Transverse colon (tissue), 4 donors: ENCODE measurements around a stretch of chr7.

GRCh38 chr7:36126767-36127068, 26.3 kb upstream of the EEPD1 start:
- PRO-cap = no peak
- RAMPAGE, long total RNA, 4 experiments = no peak in any of the 4 experiments

GRCh38 chr7:36129024-36129695, 23.9 kb upstream of the EEPD1 start:
- PRO-cap = no peak
- RAMPAGE, long total RNA, 4 experiments = no peak in any of the 4 experiments

- PRO-cap = no peak
- RAMPAGE, long total RNA, 4 experiments = no peak in any of the 4 experiments
Measured at GRCh38 chr7:36157557-36158109, 4.6 kb downstream of the EEPD1 start.

DNA sequence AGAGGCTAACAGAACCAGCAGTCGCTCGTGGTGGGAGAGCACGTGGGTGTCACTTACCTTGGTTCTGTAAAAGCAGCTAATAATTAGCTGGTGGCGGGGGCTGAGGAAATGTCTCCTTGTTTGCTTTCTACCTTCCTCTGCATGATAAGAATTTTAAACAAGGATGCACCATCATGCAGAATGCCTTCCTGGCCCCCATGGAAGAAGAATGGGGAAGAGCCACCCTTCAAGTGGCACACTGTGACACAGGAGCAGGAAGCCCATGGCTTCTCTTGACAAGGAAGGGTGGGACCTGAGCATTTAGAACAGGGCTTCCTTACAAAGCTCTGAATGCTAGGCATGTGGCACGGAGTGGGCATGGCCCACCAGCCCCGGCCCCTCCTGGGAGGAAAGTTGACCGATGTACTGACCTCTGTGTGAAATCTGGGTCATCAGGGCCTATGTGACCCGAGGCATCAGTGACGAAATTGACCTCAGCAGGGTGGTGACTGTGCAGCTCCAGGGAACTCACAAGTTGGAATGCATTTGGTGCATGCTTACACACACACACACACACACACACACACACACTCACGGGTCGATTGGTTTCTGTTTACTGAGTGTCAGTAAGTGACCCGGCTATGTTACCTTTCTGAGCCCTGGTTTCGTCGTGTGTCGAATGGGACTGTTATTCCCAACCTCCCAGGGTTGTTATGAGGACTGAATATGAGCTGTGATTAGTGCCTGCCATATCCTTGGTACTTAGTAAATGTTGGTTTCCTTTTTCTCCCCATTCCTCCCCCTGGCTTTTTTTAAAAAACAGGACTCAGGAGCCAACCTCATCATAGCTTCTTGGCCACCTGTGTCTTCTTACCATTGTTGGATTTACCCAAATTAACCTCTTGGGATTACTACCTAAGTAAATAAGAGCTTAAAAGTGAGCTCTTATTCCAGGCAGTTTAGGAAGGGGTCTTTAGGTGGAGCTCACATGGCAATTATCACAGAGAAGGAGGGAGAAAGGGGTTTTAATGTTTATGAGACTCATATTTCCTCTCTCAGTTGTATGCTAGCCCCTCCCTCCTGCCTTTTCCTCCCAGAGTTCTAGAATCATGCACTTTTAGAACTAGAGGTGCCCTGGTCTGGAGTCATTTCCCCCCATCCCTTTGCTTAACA, 94.1 kb downstream of the MATCAP2 start:
- PRO-cap = no peak
- RAMPAGE, long total RNA, 4 experiments = no peak in any of the 4 experiments

- PRO-cap = no peak
- RAMPAGE, long total RNA, 4 experiments = no peak in any of the 4 experiments
Measured at GRCh38 chr7:36506801-36507089, 117.1 kb downstream of the ANLN start.

DNA sequence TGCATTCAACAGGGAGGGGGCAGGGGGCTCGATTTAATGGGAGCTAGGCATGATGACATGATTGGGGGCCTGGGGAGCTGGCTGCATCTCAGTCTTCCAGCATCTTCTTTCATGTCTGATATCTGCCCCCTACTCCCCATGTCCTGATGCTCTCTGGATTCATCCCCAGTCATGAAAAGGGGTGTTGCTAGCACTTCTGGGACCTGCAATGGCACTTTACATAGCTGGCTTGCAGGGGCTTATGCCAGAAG, 95.0 kb downstream of the AOAH start:
- PRO-cap = no peak
- RAMPAGE, long total RNA, 4 experiments = no peak in any of the 4 experiments

DNA sequence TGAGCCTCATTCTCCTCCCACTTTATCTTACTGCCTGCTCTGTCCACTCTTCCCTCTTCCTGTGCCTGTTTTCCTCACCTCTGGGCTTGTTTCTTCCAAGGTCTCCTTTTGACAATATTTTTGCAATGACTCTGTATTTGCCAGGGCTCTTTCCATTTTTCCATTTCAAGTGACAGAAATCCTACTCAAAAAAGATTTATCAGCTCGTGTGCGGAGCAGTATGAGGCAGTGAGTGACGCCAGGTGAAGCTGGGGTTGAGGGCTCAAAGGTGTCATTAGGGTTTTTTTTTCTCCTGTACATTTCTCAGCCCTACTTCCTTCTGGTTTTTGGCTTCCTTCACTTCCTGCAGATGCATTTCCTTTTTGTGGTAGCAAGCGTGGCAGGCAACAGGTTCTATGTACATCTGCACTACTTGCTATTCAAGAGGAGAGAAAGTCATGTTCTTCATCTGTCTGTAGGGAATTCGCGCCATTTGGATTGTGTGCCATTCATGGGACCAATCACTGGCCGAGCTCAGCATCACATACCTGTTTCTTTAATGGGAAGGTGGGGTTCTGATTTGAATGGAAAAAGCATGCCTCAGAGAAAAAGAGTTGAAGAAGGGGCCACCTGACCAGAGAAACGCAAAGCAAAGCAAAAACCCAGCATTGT, 52.8 kb upstream of the AOAH start:
- PRO-cap = bidirectional peak, plus-strand start at position 400 of the sequence, minus-strand start at position 237 of the sequence
- RAMPAGE, long total RNA, 4 experiments = no peak in any of the 4 experiments

DNA sequence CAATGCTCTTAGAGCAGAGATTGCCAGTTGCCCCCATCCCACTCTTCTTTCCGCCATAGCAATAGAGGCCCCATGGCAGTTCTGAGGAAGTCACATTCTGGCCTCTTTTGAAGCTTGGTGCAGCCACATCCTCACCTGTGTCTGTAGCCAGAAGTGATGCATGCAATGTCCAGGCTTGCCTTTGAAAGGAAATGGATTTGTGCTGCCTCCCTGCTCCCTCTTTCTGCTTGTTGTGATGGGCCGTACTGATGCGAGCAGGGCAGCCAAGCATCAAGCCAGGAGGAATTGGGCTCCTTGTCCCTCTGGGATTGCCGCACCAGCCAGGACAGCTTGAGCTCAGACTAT, 65.4 kb upstream of the AOAH start:
- PRO-cap = no peak
- RAMPAGE, long total RNA, 4 experiments = start-site peak on the plus strand in 1 of 4 experiments, centred at position 137 of the sequence, 9 reads per replicate

GRCh38 chr7:36955028-36955931, 231.0 kb upstream of the AOAH start:
- PRO-cap = no peak
- RAMPAGE, long total RNA, 4 experiments = no peak in any of the 4 experiments

GRCh38 chr7:37492123-37492660, 43.5 kb upstream of the ELMO1 start:
- PRO-cap = no peak
- RAMPAGE, long total RNA, 4 experiments = no peak in any of the 4 experiments

DNA sequence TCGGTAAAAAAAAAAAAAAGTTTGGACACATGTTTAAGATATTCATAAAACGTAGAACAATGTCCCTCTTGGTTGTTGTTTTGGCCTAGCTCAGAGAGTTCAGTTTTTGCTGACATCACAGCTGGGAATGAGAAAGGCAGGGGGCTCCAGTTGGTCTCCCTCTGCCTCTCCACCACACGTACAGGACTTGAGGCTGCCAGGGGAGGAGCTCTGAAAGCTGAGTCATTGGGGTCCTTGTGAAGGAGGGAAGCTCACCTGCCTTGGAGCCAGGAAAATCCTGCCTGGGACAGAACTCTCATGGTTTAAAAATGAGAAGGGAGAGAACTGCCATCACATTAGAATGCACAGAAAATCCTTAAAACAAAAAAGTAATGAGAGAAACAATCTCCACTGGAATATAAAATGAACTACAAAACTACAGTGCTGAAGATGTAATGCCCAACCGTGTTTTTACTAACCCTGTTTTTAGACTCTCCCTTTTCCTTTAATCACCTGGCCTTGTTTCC, 153.8 kb downstream of the STARD3NL start:
- PRO-cap = no peak
- RAMPAGE, long total RNA, 4 experiments = no peak in any of the 4 experiments

GRCh38 chr7:38831100-38831684, 77.8 kb downstream of the VPS41 start:
- PRO-cap = no peak
- RAMPAGE, long total RNA, 4 experiments = no peak in any of the 4 experiments

- PRO-cap = no peak
- RAMPAGE, long total RNA, 4 experiments = no peak in any of the 4 experiments
Measured at GRCh38 chr7:39013298-39013956, 35.7 kb downstream of the POU6F2 start.

- PRO-cap = no peak
- RAMPAGE, long total RNA, 4 experiments = no peak in any of the 4 experiments
Measured at GRCh38 chr7:39014076-39014473, 36.4 kb downstream of the POU6F2 start.

GRCh38 chr7:39458315-39458743, 107.9 kb upstream of the YAE1 start:
- PRO-cap = no peak
- RAMPAGE, long total RNA, 4 experiments = no peak in any of the 4 experiments

- PRO-cap = no peak
- RAMPAGE, long total RNA, 4 experiments = no peak in any of the 4 experiments
Measured at GRCh38 chr7:39622246-39622759, 1.1 kb upstream of the RALA start.

DNA sequence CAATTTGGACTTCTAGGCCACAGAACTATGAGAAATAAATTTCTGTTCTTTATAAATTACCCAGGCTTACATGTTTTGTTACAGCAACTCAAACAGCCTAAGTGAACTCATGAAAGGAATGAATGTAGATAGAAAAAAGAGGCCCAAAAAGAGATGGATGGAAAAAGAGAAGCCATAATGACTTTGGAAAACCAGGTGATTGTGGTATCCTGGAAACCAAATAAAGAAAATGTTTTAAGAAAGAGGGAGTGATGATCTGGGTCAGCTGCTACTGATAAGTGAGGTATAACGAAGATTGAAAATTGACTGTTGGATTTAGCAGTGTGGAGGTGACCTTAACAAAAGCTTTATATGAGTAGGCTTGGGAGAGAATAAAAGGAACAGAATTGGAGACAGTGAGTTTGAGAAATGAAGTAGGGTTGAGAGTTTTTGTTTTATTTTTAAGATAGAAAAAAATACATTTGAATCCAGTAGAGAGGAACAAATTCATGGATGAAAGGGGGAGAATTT, 26.3 kb downstream of the RALA start:
- PRO-cap = no peak
- RAMPAGE, long total RNA, 4 experiments = start-site peak on the plus strand in 2 of 4 experiments, centred at positions 150 to 209 of the sequence, 9 to 17 reads per replicate

DNA sequence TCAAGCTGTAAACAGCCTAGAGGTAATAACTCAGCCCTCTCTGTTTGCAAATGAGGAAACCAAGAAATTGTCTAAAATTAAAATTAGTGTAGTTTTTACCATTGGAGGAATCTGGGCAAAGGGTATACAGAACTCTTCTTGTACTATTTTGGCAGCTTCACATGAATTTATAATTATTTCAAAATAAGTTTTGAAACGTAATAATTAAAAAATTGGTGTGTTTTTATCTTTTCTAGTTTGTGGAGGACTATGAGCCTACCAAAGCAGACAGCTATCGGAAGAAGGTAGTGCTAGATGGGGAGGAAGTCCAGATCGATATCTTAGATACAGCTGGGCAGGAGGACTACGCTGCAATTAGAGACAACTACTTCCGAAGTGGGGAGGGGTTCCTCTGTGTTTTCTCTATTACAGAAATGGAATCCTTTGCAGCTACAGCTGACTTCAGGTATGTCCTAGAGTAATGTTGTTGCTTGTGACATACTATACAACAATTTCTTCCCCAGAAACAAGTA, 66.8 kb downstream of the RALA start:
- PRO-cap = no peak
- RAMPAGE, long total RNA, 4 experiments = start-site peak on the plus strand in 3 of 4 experiments, centred at positions 341 to 386 of the sequence, 11 to 59 reads per replicate

- PRO-cap = no peak
- RAMPAGE, long total RNA, 4 experiments = start-site peak on the plus strand in 1 of 4 experiments, at chr7:39987711-39988245 at its widest, 19 to 23 reads per replicate
Measured at GRCh38 chr7:39987570-39988289, 37.7 kb downstream of the CDK13 start.

- PRO-cap = no peak
- RAMPAGE, long total RNA, 4 experiments = no peak in any of the 4 experiments
Measured at GRCh38 chr7:41418415-41418773, 284.5 kb downstream of the INHBA start.